NALM6 (cell line): ENCODE measurements around a stretch of chr11.

GRCh38 chr11:126263248-126264020, 5.3 kb downstream of the SRPRA start:
- PRO-cap: no peak

DNA sequence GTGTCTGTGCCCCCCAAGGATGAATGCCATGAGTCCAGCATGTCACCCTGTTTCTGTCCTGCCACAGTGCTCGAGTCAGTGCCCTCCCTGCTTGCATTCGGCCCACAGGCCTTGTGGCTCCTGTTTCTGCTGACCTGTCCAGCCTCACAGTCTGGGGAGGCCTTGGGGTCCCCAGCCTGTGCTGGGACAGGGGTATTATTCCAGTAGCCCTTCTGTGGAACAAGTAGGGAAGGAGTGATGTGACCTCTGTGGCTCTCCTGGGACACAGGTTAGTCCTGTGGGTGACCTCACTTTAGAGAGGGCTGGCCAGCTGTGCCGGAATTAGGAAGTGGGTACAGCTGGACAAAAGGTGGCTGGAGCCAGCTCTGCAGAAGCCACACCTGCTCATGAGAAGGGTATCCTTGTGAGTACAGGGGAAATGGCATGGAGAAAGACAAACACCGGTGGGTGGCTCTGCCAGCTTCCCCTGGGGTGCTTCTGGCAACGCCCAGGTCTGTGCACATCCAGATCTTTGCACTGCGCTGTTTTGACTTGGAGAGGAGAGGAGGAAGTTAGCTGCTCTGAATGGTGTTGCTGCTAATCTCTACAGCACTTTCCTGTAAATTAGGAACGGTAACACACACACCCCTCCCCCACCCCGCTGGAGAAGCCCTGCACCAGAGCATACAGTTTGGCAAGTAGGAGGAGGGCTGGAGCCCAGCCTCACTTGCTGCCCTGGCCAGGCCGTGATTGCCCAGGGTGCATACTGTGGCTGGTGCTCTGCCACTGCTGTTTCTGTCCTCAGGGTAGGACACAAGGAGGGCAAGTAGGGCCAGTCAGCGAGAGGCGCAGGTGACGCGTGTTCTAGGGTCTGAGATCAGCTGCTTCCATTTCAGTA, 31.0 kb downstream of the ST3GAL4 start:
- PRO-cap: no peak

DNA sequence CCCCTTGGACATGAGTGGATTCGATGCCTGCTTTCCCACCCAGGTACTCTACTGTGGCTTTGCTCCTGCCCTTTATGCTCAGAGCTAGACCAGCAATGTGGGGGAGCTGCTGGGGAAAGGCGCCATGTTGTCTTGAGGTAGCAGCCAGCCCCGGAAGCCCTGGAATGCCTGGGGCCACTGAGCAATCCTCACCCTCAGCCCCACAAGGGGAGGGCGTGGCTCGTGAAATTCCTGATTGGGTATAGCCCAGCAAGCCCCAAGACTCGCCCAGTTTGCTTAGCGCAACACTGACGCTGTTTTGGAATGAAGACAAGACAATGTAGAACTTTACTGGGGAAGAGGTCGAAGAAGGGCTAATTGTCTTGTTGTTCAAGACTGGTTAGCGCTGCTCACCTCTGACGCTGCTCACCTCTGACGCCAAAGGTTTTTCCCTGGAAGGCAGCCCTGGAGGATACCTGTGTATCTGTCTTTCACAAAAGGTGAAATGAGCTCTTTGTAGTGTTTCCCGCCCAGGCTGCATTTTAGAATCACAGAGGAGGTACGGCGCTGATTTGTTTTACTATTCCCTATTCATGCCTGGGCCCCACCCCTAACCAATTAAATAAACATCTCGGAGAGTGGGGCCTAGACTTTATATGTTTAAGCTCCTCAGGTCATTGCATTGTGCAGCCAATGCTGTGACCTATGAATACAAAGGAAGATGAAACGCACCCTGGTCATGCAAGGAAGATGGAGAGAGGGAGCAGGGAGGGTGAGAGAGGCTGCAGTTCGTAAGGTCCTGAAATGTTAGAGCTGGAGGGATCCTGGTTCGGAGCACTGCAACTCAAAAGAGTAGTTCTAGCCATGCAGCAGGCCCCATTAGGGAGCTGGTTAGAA, 47.7 kb downstream of the ST3GAL4 start:
- PRO-cap: no peak

DNA sequence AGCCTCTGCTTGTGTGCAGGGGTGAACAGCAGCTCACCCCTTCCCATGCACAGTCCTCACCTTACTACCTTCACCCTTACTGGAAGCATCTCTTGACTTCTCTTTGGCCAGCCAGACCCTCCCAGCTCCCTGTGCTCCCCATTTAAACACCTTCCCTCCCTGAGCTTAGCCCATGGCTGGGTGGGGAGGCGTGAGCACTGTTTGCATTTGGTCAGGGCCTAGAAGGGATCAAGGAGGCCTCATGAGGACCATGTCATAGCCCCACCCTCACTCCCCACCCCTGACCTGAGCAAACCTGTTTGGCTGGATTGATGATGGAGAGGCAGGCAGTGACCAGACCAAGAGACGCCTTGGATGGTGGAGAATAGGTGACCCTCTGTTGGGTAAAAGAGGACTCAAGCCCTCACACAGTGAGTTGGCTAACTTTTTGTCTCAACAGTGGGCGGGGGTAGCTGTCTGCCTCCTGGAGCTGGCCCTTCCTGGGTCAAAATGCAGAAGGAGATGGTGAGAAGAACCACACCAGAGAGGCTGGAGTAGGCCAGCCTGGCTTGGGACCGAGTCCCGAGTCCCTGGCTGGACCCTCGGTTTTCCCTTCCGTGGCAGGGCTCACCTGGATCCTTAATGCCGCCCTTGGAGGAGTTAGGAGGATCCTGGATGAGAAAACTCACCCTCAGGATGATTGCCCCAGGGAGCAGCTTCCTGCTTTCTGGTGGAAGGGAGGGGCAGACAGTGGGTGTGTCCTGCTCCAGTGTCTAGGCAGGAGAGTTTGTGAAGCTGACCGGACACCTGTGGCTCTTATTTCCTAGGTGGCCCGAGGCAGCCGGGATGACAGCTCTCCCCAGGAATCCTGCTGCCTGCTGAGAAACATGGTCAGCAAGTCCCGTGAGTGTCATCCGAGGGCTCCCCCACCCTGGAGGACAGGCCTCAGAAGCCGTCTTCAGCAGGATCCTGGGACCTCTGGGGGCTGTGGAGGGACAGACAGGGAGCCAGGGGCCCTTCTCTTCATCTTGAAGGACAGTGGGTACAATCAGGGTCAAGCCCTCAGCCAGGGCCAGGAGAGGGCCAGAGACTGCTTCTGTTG, 50.1 kb downstream of the ST3GAL4 start:
- PRO-cap: no peak

- PRO-cap: no peak
Observed at GRCh38 chr11:126420815-126421636, 65.5 kb downstream of the ST3GAL4 start.

- PRO-cap: no peak
Observed at GRCh38 chr11:126655568-126656404, 300.3 kb downstream of the ST3GAL4 start.

GRCh38 chr11:127628219-127628646, 627.7 kb upstream of the KIRREL3 start:
- PRO-cap: no peak

GRCh38 chr11:128026412-128027025, 560.8 kb downstream of the ETS1 start:
- PRO-cap: no peak

DNA sequence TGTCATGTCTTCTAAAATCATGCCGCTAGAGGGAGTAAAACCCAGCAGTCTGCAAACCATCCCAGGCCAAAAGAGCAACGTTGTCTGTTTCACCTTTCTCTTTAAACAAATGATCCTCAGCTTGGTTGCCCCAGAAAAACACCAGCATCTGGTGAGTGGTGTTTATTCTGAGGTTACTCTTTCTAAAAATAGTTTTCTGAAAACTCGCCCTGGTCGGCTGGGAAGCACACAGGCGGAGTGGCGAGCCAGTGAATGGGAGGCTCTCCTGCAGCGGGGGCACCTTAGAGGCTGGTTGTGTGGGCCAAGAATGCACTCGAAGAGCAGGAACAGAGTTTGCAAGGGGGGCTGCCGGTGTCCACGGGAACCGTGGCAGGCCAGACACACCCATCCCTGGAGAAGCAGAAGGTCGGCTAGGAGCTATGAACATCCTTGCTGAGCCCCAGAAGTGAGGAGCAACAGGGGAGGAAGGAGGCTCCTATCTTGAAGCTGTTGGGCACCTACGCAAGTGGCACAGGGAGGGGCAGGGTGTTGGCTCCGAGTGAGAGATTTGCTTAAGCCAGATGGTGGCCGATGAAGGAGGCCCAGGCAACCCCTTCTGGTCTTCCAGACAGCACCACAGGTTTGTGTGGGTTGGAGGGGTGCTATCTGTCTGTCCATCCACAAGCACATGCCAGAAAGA, 297.0 kb downstream of the ETS1 start:
- PRO-cap: bidirectional peak, plus-strand start at position 229 of the sequence, minus-strand start at position 107 of the sequence; bidirectional peak, plus-strand start at position 559 of the sequence, minus-strand start at position 507 of the sequence

DNA sequence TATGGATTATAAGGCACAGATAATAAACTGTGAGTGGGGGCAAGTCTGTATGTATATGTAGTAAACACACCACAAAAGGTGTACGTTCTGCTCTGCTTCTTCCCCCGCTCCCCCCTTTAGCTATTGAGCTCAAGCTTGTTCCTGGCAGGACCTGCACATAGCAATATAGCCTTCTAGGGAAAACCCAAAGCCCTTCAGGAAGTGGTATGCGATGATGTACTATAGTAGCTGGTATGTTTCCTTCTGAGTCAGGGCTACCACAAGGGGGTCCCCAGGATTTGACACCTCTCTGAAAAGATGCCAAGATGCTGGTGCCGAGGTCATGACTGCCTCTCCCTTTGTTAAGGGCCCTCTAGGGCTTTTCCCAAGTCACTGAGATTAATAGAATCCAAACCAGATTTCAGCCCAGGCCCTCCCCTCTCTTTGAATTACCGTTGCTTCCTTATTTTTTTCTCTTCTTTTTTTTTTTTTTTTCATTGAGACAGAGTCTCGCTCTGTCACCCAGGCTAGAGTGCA, 268.5 kb downstream of the ETS1 start:
- PRO-cap: no peak

GRCh38 chr11:128437117-128437713, 150.1 kb downstream of the ETS1 start:
- PRO-cap: no peak

DNA sequence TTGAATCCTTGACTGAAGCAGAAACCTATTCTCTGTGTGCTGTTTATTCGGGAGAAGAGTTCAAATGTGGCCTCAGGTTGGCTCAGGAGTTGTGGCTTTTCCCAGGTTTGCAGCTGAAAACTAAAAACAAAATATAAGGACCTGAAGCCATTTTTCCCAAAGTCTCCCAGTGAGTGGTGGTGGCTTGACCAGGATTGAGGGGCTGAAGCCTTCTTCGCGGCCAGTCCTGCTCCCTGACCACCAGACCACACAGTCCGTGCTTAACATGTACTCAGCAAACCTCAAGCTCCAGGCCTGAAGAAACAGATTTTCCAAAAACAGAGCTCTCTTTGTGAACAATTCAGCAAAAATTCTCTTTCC, 129.7 kb downstream of the ETS1 start:
- PRO-cap: no peak

DNA sequence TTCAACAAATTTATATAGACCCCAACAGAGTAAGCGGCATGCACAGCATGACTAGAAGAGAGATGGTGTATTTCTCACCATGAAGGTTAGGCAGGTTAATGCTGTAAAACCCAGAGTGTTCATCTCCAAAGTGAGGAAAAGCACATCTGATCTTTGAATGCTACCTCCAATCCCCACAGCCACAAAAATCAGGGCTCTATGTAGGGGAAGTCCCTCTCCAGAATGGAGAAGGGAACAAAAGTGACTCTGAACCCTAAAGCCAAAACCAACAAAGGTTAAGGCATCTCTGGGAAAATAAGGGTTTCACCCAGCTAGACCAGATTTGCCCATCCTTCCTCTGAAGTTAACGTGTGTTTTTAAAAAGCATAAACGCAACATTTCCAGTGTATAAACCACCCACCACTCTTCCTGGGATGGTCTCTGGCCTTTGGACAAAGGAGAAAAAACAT, 128.1 kb downstream of the ETS1 start:
- PRO-cap: no peak

DNA sequence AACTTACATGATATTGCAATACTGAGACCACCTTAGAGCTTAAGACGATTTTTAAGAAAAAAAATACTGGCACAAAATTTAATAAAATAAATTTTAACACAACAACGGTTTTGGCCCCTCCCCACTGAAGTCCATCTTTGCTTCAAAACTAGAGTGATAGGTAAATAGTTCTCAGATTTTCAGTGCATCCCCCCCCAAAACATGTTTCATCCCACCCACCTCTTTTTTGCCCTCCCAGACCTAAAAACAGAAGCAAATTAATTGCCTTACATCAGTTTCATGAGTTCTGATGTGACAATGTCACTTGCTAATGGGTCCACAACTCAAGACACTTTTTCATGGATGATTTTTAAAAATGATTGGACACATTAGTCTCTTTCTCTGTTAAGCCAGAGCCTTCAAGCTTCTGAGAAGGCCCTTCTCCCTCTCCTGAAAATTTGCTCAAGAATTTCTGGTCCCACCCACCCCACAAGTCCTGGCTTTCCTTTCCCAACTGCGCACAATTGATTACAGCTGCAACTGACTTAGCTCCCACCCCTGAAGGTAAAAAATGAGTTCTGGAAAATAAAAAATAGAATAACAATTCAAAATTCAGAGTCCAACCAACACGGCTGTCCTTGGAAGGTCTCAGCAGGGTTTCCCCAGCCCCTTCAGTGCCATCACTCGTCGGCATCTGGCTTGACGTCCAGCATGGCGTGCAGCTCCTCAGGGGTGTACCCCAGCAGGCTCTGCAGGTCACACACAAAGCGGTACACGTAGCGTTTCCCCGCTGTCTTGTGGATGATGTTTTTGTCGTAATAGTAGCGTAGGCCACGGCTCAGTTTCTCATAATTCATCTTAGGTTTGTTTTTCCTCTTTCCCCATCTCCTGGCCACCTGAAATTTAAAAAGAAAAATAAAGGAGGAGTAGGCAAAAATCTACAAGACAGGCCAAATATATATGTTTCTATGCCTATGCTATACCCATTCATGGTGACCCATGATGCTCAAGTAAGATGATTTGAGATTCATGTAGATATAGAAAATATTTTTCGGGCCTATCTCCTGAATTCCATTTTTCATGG, 125.3 kb downstream of the ETS1 start:
- PRO-cap: no peak

DNA sequence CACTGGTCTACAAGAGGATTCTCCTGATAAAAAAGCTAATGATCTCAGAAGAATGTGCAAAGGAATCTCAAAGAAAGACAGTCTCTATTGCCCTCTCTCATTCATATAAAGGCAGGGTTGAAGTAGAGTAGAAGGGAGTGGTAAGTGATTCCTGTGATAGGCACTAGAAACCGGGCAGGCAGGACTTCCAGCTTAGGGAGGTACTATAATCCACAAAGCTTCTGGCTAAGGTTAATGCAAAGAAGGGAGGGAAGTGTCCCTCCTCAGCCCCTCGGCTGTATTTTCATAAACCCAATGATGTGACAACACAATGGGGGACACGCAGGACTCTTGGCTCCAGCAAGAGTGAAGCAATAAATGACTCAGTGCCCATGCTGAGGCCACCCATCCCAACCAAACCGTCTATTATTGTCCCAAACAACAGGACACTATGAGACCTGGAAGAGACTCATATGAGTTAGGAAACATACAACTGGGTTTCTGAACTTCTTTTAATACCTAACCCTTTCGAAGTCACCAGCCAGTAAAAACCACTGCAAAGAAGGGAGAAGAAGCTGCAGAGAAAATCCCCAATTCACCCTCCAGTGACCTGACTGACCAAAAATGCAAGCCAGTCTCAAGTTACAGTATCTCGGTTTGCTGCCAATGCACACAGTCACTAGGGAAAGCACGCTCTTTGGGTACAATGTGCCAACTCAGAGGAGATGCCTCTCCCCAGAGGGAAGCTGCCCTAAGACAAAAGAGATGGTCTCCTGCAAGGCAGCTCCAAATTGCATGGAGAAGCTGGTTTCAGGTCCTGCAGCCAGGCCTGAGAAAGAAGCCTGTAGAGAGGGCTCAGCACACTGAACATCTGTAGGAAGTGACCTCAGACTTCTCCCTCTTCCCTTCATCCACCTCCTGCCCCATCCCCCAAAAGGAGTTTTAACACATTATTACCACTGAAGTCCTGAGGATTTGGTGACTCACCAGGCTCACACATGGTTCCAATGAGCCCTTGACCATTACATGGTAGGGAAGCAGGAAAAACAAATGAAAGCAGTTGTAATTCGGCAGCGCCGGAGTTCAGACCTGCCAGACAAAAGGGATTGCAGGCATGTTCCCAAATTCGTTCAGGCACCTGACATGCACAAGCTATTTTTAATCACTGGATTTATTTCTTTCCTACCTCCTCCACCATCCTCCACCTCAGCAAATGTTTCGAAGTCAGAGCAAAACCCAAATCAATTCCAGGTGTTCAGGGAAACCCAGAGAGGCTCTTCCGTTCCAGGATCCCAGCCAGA, 90.3 kb downstream of the ETS1 start:
- PRO-cap: no peak

DNA sequence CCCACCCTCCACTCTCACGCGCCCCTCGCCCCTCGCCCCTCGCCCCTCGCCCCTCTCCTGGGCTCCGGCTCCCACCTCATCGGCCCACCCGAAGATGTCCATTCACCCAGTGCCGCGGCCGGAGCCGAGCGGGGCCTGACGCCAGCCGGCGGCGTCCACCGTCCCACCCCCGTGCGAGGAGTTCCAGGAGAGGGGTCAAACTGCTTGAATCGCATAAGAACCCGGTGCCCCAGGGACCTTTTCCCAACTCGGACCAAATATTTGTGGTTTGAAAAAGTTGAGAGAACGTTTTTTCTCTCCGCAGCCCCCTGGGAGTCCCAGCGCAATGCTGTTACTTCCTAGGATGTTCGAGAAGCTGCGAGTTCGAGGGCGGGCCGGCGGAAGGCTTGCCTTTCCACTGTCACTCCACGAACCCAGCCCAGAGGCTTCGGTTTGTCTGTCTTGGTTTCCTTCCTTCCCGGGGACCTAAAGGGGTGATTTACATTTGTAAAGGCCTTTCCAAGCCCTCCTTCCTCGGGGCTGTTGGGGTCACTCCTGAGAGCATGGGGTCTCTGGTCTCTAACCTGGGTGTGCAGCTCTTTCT, 38.0 kb downstream of the ETS1 start:
- PRO-cap: no peak

- PRO-cap: unidirectional peak, minus-strand start at chr11:128551120
Observed at GRCh38 chr11:128550813-128551388, 36.5 kb downstream of the ETS1 start.

DNA sequence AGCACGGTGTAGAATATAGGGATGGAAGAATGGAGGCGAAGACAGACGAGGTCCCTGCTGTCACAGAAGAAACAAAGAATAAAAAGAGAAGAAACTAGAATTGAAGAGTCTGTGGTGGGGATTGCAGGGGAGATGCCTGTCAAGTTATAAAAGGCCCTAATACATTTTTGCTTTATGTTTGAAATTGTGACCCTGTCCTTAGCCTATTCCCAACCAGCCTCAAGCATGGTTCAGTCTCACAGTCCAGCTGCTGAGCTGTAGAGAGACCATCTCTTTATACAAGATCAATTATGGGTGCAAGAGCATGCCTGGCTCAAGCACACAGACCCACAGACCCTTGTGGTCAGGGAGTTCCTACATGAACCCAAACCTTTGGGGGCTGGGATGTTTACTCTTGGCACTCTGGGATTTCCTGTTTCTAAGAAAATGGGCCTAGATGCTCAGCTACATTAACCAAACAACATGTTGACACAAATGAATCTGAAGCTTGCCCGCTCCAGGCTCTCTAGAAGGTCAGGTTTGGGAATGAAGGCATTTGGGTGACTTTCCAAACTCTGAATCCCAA, 27.5 kb downstream of the FLI1 start:
- PRO-cap: no peak

- PRO-cap: no peak
Observed at GRCh38 chr11:128722436-128722967, 28.6 kb downstream of the FLI1 start.

DNA sequence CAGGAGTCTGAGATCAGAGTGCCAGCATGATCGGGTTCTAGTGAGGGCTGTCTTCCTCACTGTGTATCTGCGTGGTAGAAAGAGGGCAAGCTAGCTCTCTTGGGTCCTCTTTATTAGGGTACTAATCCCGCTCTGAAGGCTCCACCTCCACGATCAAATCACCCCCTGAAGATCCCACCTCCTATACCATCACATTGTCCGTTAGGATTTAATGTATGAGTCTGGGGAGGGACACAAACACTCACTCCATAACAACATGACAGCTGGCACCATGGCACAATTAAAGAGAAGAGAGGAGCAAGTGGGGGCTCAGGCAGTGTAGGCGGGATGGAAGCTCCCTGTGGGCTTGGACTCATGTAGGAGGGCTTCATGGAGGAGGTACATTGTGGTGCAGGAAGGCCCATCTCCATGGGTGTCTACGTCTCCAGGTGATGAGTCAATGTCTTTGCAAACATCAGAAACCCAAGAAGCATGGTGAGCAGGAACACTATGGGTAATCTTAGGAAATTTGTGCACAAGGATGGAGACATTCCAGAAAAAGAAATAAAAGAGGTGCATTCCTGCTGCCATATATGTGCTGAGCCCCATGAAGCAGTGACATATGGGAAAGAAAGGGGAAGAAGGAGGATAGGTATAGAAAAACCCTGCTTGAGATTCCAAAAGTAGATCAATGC, 29.2 kb downstream of the FLI1 start:
- PRO-cap: no peak